Left ventricle myocardium (tissue), 1 donor: ENCODE results near the genes PLXND1 and DNAJC13.

- PRO-cap: no peak
These were observed 22.4 kb downstream of the IFT122 start for GRCh38 chr3:129462304-129462916.

DNA sequence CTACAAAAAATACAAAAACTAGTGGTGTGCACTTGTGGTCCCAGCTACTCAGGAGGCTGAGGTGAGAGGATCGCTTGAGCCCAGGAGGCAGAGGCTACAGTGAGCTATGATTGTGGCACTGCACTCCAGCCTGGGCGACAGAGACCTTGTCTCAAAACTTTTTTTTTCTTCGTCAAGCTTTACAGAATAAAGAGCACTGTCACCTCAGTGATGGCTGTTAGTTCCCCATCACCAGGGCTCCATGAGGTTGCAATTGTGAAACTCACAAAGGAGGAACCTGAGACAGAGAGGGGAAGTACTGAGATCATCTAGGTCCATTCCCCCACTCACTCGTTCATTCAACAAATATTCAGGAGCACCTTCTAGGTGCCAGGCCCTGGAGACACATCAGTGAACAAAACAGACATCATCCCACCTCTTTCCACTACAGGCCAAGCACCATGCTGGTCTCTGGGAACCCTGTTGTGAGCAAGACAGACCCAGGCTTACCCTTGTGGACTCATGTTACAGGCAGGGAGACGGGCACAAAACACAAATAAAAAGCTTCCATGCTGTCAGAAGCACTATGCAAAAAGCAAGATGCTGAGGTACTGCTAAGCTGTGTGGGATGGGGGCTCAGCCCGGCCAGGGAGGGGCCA lies 2.3 kb upstream of the RHO start:
- PRO-cap: no peak

DNA sequence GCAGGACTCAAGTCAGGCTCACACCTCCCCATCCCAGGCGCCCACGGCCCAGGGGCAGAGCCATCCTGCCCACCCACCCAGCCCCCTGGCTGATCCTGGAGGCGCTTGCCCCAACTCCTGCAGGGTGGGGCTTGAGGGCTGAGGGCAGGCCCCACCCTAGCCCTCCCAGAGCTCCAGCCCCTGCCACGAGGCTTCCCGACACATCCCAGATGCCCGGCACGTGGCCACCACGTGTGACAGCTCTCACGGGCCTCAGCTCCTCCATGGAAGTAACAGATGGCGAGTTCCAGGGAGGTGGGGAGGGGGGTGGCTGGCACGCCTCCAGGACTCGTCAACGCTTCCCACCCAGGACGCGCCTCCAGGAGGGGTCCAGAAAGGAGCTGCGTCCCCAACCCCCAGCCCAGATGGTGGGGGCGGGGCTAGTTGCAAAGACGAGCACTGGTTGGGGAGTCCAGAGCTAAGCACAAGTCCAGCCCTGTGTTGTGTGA lies 29.1 kb downstream of the PLXND1 start:
- PRO-cap: no peak

- PRO-cap: no peak
These were observed 19.9 kb downstream of the PLXND1 start for GRCh38 chr3:129586526-129587002.

DNA sequence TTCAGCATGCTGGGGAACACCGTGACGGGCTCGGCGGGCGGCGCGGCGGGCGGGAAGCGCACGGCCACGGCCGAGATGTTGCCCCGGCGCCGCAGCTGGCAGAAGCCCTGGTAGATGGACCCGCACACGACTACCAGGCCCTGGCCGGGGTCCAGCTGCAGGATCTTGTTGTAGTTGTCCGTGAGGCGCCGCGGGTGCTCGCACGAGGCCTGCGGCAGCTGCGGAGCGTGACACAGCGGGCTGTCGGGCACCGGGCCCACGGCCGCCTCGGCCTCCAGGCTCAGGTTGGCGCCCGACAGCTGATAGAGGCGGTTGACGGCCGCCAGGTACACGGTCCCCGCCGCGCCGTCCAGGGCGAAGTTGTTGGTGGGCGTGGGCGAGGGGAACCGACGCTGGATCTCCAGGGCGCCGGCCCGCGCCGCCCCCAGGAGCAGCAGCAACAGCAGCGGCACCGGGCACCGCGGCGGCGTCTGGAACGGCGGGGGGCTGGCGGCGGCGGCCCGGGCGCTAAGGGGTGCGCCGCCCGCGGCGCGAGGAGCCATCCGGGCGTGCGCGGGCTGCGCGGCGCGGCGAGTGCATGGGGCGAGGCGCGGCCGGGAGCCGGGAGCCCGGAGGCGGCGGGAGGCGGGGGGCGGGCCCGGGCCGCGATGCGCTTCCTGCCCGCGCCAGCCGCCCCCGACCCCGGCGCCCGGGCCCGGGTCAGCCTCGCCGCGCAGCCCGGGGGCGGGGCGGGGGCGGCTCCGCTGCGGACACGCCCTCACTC lies at the start of gene PLXND1:
PLXND1 (minus strand) TSS at position 579 of the 763 bp plus-strand sequence.
- PRO-cap: bidirectional peak, plus-strand start outside the sequence, minus-strand start at position 575 of the sequence

DNA sequence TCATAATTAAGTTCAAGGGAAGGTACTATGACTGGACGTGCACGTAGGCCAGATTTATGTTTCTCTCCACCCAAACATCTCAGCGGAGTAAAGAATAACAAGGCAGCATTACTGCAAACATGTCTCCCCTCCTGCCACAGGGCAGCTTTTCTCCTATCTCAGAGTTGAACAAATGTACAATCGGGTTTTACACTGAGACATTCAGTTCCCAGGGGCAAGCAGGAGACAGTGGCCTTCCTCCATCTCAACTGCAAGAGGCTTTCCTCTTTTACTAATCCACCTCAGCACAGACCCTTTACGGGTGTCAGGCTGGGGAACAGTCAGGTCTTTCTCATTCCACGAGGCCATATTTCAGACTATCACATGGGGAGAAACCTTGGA lies 42.0 kb downstream of the ALG1L2 start:
- PRO-cap: no peak

DNA sequence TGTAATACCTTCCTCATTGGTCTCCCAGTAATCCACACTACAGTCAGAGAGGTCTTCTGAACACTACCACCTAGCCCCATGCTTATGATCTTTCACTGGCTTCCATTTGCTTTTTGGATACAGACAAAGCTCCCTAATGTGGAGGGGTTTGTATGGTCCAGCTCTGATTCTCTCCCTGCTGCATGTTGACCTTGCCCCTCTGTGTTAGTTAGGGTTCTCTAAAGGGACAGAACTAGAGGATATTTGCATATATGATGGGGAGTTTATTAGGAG lies 36.4 kb upstream of the ATP2C1 start:
- PRO-cap: no peak

- PRO-cap: no peak
These were observed 54.8 kb downstream of the NEK11 start for GRCh38 chr3:131081480-131081836.

DNA sequence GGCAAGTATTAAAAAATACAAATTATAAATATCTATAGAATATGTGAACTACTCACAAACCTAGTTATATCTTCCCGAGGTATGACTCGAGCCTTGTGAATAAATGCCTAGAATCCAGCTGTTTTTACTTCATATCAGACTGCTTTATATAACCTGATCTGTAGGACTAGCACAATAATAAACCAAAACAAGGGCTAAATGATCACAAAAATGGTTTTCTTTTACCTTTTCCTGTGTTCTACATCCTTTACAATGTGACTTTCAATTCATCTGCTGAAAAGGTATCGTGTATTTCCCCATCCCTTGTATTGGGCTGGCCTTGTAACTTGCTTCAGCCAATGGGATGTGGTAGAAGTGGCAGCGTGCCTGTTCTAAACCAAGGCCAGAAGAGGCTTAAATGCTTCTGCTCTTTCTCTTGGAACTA lies 230.5 kb downstream of the CPNE4 start:
- PRO-cap: no peak

DNA sequence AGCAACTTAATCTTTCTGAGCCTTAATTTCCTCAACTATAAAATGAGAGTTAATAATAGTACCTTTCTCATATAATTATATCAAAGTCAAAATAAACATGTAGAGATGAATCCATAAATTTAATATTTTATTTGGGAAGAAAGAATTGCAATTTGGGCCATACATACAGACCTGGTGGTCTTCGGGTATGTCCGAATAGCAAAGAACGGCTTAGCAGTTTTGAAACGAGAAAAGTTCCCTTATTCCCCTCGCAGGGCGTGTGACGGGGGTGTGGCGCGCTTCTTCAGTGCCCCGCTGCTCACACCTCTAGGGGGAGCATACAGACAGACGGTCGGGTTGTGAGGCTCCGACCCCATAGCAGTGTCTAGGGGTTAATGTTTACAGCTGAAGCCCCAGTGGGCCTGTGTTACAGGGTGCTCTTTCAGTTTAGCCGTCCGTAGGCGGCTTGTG lies 32.6 kb upstream of the ACP3 start:
- PRO-cap: no peak

DNA sequence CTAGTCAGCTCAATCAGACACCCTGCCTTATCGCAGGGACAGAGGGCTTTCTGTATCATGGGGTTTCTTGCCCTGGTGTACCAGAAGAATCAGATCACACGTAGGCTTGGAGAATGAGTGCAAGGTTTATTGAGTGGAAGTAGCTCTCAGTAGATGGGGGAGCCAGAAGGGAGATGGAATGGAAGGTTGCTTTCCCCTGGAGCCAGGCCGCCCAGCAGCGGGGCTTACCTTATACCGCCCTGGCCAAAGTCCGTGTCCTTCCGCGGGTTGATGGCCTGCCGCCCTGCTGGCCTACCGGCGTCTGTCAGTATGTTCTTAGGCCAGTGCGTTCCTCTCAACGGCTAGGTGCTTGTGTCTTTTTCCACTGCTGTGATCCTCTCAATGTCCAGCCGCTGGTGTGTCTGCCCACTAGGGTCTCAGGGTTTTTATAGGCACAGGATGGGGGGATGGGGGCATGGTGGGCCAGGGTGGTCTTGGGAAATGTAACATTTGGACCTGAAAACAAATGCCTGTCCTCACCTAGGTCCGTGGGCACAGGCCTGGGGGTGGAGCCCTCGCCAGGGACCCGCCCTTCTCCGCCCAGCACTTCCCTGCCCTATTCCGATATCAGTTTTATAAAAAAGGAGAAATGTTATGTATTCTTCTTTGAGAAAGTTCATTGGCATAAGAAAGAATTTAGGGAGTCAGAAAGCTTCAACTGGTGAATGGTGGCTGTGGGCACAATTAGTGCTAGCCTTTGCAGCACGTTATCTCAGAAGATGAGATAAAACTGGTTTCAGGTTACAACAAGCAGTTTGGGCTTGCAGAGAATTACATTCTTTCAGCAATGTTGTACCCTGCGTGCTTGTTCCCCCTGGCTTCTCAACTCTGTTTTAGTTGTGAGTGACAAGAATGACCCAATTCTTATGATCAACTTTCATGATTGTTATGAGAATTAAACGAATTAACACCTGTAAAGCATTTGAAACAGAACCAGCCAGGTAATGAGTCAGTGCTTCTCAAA lies 31.9 kb upstream of the ACP3 start:
- PRO-cap: no peak

- PRO-cap: no peak
These were observed 20.4 kb upstream of the DNAJC13 start for GRCh38 chr3:132396987-132397244.

DNA sequence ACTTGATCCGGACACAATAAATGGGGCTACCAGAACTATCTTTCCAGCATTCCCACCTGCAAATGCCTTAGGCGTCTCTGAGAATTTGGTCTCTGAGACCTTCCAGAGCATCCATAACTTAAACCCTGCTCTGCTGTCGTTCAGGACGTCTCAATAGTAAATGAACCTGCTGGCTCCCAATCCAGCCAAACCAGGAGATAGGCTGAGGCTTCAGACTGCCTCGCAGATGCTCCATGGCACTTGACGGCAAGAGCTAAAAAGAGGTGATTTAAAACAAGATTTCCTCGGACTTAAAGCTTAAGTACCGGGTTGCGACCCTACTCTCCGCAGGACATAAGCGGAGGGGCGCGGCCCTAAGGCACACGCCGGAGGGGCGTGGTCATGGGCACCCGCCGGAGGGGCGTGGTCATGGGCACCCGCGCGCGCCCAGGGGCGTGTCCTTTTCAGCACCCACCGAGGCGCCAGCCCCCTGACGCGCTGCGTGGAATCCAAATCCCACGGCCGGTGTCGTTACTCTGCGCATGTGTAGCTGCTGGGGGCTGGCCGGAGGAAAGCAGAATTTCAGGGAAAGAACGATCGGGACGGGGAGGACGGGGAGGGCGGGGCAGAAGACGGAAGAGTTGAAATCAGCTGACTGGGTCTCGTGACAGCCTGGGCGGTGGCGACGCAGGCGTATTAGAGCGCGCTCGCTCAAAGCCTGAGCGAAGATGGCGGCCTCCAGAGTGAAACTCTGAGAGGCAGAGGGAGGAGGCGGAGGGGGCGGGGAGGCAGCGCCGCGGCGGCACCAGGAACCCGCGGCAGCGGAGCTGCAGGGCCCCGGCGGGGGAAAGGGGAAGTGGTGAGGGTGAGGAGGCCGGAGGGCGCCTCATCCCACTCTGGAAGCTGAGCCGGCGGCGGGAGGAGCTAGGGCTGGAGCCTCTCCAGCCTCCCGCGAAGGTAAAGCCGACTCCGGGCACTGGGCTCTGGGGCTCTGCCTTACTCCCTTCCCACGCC lies at the start of gene DNAJC13:
DNAJC13 (plus strand) TSS at position 678 of the 993 bp plus-strand sequence.
- PRO-cap: bidirectional peak, plus-strand start at position 693 of the sequence, minus-strand start at position 335 of the sequence

GRCh38 chr3:132658337-132658792 lies 1.2 kb downstream of the ACAD11 start:
- PRO-cap: no peak

GRCh38 chr3:133466548-133466857 lies 66.6 kb downstream of the BFSP2 start:
- PRO-cap: no peak

GRCh38 chr3:133576268-133576732 lies 2.8 kb downstream of the CDV3 start:
- PRO-cap: no peak

GRCh38 chr3:133653180-133653922 lies 8.4 kb downstream of the TOPBP1 start:
- PRO-cap: no peak

GRCh38 chr3:133674255-133674770 lies 12.6 kb upstream of the TOPBP1 start:
- PRO-cap: no peak

GRCh38 chr3:133757073-133757743 lies 11.0 kb downstream of the TF start:
- PRO-cap: no peak

DNA sequence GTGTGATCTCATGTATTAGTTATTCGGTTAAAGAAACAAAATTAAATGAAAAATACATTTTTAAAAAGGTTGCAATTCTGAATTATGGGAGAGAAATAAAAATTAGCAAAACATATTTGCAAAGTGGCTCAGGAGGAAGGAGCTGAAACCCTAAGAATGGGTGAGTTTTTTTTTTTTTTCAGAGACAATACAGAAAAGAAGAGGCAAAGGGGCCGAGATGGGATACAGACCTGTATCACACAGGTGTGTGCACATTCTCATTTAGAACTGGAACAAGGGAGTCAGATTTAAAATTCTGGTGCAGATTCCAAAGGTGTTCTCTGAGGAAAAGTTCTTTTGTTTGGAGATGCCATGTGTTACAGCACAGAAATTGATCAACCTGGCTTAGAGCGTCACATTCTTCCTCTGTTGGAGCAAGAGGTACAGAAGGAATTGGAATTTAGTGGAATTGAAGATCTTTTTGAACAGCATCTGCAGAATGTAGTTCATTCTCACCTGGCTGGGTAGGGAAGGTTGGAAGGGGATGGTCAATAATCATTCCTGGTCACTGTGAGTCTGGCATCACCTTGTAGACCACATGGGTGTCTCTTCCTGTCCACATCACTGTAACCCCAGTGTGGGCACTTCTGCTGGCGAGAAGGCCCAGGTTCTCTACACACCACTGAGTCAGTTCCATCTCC lies 28.6 kb downstream of the TF start:
- PRO-cap: no peak